Bronchial lymph node (tissue), 1 donor: ENCODE measurements around a stretch of chr10.

DNA sequence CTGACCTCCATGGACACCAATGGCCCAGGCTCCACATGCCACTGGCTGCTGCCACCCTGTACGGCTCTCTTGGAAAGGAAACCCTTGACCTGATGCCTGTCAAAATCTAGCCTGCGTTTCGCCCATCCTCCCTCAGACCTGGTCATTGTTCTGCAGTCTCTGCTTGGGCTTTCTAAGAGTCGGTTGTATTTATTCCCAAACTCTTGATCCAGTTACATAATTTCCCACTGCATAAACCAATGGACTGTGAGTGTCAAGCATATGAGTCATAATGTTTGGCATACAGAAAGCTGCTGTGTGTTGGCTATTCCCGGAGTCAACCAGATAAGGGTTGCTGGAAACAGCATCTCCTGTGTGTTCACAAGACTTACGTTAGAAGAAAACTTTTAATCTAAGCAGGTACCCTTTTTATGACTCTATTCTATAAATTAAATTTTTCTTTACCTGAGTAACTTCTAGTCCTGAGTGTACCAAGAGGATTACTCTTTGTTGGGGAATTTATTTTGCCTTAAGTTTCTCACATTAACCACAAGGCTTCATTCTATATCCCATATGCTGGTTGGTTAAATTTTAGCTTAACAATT, 74.6 kb upstream of the MKX start:
- PRO-cap: no peak

- PRO-cap: no peak
These were observed 131.2 kb downstream of the MPP7 start for GRCh38 chr10:28171511-28172313.

DNA sequence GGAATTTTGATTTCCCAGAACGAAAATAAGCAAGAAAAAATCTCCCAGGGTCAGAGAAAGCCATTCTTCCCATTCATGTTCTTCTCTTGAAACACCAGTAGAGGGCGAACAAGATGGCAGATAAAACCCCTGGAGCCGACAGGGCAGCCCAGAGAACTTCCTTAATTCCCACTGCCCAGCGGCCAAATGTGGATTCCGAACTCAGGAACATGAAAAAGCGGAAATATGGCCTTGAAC, 100.8 kb upstream of the WAC start:
- PRO-cap: no peak

DNA sequence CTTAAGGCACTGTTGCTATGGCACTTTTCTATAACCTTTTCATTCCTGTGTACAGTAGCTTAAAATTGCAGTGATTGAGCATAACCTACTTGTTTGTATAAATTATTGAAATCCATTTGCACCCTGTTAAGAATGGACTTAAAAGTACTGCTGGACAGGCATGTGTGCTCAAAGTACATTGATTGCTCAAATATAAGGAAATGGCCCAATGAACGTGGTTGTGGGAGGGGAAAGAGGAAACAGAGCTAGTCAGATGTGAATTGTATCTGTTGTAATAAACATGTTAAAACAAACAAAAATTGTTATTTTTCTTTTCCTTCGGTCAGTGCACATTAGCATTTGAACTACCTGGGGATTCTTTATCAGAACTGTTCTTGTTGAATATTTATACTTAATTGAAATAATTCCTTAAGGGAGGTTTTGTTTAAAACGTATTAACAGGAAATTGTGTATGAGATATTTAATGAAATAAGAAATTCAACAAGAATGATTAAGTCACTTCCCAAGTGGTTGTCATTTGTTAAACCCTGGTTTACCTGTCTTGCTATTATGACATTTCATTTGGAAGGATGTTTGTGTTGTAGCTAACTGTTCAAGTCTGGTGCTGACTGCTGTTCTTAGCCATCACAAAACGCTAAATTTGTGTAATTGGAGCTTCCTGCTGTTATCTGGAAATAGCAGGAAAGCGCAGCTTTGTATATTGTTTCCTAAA, 56.9 kb upstream of the BAMBI start:
- PRO-cap: no peak

DNA sequence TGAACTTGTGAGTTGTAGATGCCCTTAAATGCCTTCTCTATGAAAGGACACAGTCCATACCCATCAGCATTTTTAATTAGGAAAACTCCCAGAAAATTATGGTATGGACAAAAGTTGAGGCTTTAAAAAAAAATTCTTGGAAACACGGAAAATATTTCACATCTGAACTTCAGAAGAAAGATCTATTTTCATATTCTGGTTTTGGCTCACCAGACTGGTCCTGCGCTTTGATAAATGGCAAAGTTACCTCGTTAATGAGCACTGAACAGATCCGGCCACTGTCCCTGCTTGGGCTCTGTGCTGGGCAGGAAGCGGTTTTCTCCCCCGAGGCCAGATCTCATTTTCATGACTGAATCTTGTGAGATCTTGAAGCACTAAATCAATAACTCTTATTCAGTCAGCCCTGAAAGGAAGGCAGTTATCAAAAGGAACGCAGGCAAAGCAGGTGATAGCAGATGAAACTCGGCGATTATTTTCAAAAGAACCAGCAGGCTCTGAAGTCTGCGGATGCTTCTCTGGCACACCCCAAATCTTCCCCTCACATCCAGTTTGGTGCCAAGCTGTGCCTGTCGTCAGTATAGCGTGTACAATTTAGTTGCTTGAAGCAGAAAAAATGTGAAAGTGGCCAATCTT, 228.6 kb downstream of the BAMBI start:
- PRO-cap: no peak

GRCh38 chr10:29426398-29427033, 137.6 kb downstream of the LYZL1 start:
- PRO-cap: no peak

- PRO-cap: unidirectional peak, plus-strand start at chr10:29505038
These were observed 129.9 kb downstream of the SVIL start for GRCh38 chr10:29504960-29505159.

DNA sequence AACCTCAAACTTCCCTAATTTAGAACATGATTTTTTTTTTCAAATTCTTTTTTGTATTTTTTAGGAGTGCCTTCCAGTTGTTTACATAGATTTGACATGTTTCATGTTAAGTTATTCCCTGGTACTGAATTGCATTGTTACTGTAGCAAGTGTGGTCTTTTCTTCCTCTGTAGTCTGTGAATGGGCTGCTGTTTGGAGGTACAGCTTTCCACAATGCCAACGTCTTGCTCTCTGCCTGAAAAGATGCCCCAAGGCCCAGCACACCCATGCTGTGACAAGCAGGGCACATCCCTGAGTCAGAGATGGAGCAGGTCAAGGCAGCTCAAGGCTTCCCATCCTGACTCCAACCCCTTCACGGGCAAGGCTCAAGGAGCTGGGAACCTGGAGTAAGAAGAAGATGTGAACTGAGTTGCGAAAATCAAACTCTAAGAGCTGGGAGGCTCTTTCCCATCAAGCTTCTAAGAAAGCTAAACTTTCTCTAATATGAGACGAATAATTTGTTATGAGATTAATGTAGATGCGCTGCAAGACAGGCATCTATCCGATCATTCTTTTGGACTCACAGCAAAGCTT, 27.2 kb downstream of the SVIL start:
- PRO-cap: no peak

- PRO-cap: unidirectional peak, plus-strand start at chr10:29618196
These were observed 16.9 kb downstream of the SVIL start for GRCh38 chr10:29617855-29618265.

DNA sequence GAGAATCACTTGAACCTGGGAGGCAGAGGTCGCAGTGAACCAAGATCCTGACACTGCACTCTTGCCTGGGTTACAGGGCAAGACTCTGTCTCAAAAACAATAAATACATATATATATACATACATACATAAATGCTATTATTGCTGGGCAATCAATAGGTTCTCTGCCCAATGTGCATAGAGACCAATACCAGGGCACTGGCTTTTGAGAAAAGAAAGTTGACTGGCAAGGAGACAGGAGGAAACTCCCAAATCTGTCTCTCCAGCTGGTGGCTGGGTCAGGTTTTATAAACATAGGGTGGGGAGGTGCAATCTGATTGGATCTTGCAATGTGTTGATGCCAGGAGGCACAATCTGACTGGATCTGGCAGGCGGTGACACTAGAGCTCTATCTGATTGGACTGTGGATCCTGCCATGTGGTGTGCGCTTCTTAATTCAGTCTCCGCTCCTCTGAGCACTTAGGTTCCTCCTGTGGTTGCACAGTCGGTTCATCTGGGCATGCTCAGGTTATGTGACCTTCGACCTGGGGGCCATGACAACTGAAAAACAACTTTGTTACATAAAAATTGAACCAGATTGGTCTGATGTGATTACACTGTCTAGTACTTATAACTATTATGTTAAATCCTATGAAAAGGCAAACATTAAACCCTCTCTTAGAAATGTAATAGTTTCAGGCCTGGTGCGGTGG, 127.0 kb upstream of the SVIL start:
- PRO-cap: no peak

DNA sequence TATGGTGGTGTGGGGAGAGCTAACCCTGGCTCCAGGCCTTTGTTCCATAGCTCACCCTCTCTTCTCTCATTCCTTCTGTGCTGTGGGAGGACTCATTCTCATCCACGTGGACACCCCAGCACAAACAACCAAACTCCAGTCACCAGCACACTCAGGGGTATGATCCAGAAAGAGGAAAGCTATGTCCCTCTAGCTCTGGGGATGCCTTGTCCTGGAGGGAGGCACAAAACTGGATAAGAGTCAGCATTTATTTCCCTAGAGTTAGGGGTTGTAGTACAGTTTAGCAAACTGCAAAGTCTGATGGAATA, 196.0 kb upstream of the SVIL start:
- PRO-cap: no peak

- PRO-cap: no peak
These were observed 199.3 kb downstream of the JCAD start for GRCh38 chr10:29860106-29860441.

DNA sequence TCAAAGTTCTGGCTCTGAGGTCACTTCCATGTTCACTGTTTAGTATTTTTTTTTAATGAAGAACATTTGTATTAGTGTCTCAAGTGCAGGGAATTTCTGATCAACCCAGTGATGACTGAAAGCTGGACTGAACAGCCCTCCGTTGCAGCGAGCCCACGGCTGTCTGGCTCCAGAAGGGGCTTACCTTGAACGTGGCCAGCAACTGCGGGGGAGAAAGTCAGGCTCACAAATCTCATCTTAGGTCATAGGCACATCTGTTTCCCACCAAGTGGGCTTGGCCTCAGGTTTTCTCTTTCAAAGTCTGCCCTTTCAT, 178.2 kb downstream of the JCAD start:
- PRO-cap: no peak

DNA sequence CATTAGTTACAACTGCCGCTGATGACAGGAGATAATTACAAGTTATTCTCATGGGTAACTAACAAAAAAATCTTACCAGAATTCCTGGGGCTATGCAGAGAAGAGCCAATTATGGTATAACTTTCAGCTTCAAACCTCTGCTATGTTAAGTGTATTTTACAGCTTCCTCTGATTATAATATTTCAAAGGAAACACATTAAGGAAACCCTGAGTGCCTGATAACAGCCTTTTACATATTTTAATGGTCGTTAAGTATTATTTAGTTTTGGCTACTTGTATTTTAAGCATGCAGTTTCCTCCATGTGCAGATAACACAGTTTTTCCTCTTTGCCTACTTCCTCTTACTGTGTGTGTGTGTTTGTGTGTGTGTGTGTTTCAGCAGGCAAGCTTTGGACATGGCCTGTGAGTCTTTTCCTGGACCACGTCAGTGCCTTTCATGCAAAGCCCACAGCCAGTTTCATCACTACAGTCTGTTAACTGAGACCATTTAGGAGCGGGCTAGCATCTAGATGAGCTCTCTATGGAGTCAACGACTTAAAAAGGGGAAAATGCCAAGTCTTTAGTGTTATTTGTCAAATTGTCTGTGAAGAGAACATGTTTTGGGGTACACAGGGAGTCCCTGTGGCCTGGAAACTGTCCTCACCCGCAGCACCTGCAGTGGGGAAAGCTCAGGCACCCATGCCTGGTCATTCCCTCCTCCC, 17.6 kb downstream of the JCAD start:
- PRO-cap: no peak

DNA sequence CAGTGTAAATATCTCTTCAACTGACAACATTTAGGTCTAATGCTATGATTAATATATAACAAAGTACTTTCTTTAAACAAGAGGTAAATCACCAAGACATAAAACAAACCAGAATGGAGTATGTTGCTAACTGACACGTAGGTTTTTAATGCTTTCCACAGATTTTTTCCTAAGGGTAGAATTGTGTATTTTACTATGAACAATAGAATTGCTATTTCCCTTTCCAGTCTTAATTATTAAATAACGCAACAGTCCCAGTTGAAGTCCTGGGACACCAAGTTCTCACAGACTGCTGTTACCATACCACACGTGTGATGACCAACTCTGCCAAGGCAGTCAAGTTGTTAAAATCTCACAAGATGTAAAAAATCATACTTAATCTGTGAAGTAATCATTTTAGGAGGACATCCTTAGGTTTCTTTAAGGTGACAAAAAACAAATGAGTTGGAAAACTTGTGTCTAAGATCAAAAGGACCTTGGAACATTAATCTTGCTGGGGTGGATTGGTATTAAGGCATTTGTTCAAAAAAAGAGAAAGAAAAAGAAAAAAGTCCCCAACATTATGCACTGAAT, 4.0 kb downstream of the JCAD start:
- PRO-cap: no peak

- PRO-cap: no peak
These were observed 123.3 kb upstream of the JCAD start for GRCh38 chr10:30182588-30183217.

GRCh38 chr10:30247654-30248113, 101.4 kb downstream of the MTPAP start:
- PRO-cap: no peak

DNA sequence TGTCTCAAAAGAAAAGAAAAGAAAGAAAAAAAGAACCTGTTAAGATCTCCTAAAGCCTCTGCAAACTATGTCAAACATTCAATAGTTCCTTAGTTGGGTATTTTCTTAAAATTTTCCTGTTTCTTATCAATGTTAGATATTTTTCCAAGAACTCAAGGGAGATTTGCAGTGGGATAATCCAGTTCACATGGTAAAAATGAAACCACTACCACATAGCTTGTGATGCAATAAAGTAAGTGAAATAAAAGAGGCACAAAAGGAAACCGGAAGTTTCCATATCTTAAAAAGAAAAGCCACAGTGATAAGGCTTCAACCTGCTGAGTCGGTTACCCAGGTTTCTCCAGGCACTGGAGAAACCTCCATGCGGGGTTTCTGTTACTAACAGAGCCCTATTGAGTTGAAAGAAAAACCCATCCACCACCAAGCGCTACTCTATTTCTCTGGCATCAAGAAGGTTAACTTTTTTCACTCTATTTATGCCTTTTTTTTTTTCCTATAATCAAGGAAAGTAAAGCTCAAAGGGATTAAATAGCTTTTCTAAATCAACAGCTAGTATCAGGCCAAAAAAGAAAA, 15.3 kb upstream of the MAP3K8 start:
- PRO-cap: no peak

DNA sequence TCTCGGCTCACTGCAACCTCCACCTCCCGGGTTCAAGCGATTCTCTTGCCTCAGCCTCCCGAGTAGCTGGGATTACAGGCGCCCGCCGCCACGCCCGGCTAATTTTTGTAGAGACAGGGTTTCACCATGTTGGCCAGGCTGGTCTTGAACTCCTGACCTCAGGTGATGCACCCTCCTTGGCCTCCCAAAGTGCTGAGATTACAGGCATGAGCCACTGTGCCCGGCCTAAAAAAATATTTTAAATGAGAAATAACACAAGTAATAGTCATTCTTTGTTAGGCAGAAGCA, 1.6 kb downstream of the MAP3K8 start:
- PRO-cap: no peak

- PRO-cap: no peak
These were observed 21.7 kb downstream of the MAP3K8 start for GRCh38 chr10:30455519-30456264.